GM23248 (cell line): ENCODE data around the genes CD48, DEDD and USP21.

DNA sequence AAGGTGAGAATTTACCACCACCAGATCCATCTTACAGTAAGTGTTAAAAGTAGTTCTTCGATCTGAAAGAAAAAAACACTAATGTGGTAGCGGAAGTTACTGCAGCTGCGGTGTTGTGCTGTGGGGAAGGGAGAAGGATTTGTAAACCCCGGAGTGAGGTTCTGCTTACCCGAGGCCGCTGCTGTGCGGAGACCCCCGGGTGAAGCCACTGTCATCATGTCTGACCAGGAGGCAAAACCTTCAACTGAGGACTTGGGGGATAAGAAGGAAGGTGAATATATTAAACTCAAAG lies 25.9 kb downstream of the COPA start:
- RAMPAGE, long total RNA, result start-site peak on the plus strand centred at position 108 of the sequence, 18 bp wide, 11 and 21 reads in 2 replicates

- RAMPAGE, long total RNA, result no peak
Measured at GRCh38 chr1:160338534-160339843, 4.1 kb downstream of the COPA start.

- RAMPAGE, long total RNA, result no peak
Measured at GRCh38 chr1:160346956-160347290, 3.7 kb downstream of the NCSTN start.

DNA sequence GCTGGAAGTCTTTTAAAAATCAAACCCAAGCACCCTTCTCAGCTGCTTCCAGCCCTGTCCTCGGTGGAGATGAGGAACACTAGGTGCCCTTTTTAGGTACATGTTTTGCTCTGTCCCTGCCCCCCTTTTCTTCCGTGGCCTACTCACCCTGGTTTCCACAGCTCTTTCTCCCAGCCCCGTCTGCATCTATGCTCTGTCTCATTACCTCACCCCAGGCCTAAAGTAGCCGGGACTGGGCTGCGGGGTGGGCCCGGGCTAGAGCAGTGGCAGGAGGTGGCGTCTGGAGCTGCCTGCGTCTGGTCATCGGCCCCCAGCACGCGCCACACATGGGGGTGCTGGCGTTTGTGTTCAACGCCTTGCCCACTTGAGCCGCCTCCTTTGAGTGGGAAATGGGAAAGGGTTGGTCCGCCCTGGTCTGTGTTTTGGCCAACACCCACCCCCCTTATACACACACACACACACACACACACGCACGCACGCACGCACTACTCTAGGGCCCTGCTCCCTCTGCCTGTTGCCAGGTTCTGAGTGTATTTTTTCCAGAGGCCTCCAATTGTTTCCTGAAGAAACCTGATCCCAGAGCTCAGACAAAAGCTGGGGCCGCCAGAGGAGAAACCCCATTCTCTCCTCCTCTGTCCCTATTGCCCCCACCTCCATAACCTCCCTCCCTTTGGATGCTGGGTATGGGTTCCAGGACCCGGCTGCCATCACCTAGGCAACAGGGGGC lies 10.0 kb downstream of the VANGL2 start:
- RAMPAGE, long total RNA, result no peak

DNA sequence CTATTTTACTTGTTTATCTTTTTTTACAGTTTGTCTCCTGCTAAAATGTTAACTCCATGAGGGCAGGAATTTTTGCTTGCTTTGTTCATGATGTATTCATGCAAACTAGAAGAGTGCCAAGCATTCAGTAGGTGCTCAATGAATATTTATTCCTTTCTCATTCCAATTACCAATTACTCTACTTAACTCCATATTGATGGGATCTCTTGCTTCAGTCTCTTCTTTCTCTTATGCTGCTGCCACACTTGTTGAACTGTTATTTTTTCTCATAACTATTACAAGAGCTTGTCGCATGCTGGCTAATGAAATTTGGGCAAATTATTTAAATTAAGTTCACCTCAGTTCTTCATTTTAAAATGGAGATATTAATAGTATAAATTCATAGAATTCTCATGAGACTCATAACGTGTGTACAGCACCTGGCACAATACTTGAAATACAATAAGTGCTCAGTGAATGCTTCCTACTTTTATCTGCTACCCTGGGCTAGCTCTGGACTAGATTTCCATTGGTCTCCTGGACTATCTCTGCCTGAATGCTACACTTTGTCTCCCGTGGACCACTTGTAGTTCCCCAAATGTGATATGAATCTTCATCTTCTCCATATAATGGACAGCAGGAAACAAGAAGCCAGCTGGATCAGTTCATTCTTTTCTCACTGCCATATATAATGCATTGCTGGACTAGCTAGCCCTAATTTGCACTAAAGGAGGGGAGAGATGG lies 993 bp downstream of the SLAMF6 start:
- RAMPAGE, long total RNA, result no peak

- RAMPAGE, long total RNA, result no peak
Measured at GRCh38 chr1:160624473-160625016, 22.3 kb downstream of the SLAMF1 start.

DNA sequence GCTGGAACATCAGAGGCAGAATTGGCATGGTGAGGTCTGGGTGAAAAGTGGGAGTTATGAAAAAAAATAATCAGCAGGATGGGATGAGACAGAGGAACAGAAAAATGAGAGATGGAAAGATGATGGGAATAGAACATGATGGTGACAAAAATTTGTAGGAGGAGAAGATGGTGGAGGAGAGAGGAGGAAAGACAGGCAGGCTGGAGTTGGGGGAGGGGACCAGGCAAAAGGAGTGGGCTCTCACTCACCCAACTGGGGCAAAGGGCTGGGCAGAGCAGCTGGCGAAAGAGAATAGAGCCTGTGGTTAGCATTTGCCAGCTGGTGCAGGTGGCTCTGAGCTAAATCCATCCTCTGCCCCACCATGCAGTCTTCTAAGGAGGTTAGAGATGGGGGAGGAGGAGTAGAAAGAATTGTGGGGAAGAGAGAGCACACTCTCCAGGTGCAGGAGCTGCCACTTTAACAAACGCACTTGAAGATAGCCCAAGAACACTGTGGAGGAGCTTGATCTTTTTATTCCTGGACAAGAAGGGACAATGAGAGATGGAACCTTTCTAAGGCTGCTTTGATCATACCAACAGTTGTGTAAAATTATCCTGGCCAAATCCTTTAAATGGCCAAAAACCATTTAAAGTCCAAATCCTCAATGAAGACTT lies 27.6 kb upstream of the SLAMF1 start:
- RAMPAGE, long total RNA, result no peak

DNA sequence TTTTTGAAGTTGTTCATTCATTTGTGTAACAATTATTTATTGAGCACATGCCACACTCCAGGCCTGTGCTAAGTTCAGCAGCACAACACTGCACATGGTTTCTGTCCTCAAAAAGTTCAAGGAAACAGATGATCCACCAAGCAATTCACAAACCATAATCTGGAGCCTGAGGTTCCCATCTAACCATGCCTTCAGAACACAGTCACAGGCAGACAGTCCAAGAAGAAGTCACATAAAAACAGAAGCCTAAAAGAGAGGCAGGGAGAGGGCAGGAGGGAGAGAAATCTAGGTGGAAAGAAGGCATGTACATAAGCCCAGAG lies 1.9 kb downstream of the CD48 start:
- RAMPAGE, long total RNA, result no peak

DNA sequence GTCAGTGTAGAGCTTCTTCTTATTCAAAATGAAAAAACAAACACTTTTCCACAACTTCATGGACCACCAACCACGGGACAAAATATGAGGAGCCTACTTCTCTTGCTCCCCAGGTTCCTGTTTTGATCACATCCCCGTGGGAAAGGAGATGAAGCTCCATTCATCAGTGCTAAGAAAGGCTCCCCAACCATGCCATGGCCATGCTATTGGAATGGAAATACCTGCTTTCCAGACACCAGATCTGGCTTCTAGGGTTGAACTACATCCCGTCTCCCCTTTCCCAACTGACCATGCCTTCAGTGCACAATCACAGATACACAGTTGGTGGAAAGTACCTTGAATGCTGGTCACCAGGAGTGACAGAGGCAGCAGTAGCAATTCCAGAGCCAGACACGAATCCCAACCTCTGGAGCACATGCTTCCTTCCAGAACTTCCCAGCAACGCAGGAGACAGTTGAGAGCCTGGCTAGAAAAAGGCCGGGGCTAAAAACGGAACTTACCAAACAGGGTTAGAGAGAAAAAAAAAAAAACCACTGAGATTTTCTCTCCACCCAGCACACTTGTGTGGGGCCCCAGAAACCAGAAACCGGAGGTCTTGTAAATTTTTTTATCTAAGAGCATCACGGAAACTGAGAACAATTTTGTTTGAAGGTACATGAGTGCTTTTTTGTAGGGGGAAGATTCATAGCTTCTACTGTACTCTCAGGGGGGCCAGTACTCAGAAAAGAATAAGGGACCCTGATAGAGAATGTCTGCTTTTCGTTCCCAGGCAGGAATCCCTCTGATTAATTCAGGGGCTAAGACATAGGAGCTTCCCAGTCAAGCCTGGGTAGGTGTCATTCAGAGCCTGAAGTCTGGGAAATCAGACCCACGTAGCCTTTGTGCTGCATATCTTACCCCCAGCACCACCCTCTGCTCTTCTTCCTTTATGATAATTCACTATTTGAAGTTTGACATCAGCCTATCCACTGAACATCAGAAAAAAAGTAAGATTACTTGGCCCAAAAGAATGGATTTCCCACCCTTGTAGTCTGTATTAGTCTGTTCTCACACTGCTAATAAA lies at the start of gene CD48:
CD48 (minus strand) TSS at position 476 of the 1,063 bp plus-strand sequence.
- RAMPAGE, long total RNA, result no peak

DNA sequence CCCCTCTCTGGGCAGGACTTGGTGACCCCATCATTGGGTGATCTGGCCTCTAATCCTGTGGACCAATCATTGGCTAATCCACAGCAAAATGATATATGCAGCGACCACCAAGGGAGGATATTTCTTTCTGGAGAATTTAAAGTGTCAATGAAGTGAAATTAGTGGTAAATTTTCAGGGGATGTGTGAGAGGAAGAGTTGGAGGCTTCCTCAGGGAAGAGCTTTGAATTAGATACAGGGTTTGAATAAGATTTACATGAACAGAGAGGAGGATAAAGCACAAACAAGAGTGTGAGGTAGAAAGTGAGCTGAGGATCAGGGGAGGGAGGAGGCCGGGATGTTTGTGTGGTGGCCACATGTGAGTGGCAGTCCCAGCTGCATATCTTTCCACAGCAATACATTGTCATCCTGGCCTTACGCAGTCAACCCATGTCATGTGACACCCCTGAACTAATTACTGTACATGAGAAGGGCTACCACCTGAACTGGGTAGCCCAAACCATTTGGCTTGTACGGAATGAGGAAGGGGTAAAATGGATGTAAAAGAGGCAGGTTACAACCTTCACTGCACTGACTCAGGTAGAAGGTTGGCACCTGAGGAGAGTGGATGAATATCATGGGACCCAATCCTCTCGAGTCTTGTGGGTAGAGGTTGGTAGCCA lies 4.1 kb downstream of the SLAMF7 start:
- RAMPAGE, long total RNA, result no peak

GRCh38 chr1:160756072-160756615 lies 17.1 kb downstream of the SLAMF7 start:
- RAMPAGE, long total RNA, result no peak

DNA sequence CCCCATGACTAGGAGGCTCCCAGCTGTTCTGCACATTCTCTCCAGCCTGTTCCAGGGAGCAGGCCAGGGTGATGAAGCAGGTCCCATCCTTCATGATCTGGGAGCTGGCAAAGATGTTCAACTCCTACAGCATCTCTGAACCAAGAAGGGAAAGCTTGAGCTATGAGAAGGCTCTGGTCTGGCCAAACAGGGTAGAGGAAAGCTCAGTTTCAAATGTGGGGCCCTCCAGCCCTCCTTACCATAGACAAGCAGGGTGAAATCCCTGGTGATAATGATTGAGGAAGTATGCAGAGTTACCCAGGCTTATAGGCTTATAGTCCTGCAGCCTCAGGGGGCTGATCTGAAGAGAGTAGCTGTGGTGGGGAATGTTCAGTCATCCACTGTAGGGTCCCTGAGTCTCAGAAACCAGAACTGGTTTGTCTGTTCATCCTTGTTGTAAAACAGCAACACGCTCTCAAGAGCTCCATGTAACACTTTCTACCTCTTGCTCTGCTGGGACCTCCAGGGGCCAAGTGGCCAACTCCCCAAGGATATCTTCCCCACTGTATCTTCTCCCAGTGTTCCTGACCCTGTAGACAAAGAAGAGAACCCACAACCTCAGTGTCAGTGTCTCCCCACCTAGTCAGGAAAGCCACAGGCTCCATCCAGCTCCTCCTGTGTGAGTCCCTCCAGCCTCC lies 19.8 kb upstream of the LY9 start:
- RAMPAGE, long total RNA, result no peak

- RAMPAGE, long total RNA, result no peak
Measured at GRCh38 chr1:161013045-161014264, 7.5 kb downstream of the F11R start.

DNA sequence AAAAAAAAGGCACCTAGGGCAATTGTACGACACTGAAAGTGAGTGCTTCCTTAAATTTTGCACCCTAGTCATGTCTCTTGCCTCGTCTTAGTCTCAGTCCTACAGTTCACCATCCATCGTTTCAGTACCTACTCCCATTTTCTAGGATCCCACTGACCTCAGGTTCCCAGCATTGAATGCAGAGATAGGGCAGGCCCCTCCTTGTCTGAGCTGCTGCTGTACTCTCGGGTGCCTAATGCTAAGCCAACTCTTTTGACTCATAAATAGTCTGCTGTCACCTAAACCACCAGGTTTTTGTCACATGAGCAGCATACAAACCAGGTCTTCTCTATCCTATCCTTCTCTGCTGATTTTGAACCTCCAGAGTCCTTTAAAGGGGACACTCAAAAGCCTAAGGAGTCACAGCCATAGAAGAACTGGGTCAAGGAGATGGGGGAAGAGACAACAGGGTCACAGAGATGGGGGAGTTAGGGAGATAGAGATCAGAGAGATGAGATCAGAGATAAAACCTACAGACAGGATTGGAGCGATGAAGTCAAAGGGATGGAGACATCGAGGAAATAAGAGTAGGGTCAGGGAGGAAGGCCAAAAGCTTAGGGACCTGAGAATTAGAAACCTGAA lies 2.9 kb downstream of the ARHGAP30 start:
- RAMPAGE, long total RNA, result no peak

DNA sequence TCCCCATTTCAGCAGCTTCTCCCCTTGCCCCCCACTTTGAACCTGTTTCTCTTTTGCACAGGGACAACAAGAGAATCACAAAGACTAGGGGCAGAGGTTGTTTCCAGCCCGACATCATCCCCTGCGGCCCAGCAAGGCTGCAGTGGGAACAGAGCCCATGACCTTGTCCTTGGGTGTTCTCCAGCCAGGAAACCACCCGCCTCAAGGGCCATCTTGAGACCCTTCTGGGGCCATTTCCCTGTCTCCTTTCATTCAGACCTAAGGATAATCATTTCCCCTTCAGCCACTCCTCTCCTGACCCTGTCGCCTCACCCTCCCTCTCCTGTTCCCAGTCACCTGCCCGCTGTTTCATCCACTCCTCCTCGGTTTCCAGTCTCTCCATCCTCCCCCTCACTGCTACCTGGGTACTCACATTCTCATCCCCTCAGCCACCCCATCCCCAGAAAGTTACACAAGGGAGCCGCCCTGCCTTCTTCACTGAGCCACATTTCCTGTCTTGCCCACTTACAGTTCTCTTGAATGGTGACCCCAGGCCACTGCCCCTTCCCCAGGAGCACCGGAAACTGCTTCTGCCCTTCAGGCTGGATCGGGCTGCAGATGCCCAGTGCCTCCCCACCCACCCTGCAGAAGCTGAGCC lies 693 bp downstream of the ARHGAP30 start:
- RAMPAGE, long total RNA, result no peak

- RAMPAGE, long total RNA, result start-site peak on the minus strand at chr1:161132409-161132492, 33 and 30 reads in 2 replicates; start-site peak on the minus strand at chr1:161132602-161132661, 77 and 46 reads in 2 replicates
Measured at GRCh38 chr1:161132281-161133189, at the start of gene DEDD. DEDD (minus strand) TSS chr1:161132667.

DNA sequence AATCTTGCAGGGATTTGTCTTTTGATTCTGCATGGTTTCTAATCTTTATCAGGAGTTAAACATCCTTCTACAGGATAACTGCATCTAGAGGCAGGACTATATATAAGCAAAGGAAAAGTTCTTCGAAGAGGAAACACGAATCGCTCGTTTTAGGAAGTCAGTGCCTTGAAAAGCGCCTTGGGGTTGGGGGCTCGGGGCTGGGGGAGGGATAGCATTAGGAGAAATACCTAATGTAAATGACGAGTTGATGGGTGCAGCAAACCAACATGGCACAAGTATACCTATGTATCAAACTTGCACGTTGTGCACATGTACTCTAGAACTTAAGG lies 512 bp upstream of the UFC1 start:
- RAMPAGE, long total RNA, result no peak

DNA sequence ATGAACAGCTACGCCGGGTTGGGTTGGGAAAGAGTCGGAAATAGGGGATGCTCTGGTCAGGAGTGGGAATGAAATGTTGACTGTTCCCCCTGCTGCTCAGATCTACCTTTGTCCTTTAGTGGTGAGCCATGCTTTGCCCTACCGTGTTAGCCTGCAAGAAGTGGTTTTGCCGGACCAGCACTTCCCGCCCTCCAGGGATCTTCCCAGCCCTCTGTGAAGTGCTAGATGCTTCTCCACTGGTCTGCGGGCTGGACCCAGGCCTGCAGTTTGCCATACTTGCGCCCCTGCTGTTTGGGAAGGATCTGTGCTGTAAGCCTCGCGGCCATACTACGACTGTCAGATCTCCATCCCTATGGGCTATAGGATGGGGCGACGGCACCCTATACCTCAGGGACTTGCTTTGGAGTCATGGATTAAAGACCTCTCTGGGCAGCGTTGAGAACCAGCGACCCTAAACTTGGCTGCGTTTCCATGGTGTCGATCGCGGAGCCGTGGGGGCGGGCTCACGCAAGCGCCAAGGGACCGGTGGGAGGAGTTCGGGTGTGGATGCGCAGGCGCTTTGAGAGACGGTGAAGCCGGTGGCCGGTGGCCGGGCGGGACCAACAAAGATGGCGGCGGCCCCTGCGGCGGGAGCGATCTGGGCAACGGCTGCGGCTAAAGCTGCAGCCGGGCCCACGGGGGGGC lies at the start of gene USP21:
USP21 (plus strand) TSS at position 585 of the 684 bp plus-strand sequence.
- RAMPAGE, long total RNA, result no peak

GRCh38 chr1:161195181-161195570 lies 3.7 kb downstream of the ADAMTS4 start:
- RAMPAGE, long total RNA, result no peak

GRCh38 chr1:161199960-161201036 lies 1.4 kb upstream of the ADAMTS4 start:
- RAMPAGE, long total RNA, result no peak